Cardiac atrium fibroblast (primary cell): Measurements from ENCODE around the genes CPSF6, YEATS4, LRRC10 and GLIPR1L2.

DNA sequence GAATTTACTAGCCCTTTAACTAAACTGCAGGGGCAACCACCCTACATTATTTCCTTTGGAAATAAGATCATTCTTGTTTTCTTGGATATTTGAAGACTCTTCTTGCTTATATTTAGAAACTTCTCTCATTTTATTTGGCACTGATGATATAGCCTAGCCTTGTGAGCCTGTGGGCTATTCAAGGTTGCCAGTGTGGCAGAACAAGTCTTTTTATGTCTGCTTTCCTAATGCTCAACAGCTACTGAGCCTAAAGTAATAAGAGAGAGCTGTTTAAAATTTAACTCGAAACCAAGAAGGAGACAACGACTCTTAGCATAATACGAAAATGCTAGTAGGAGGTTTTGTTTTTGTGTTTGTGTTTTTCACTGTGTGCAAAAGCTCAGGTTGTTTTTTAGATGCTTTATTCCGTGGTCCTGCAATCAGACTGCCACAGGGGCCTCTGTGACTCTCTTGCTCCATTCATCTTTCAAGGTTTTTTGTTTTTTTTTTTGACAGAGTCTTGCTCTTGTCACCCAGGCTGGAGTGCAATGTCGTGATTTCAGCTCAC is 104.1 kb upstream of the CPM start:
- RAMPAGE, long total RNA, result no peak

DNA sequence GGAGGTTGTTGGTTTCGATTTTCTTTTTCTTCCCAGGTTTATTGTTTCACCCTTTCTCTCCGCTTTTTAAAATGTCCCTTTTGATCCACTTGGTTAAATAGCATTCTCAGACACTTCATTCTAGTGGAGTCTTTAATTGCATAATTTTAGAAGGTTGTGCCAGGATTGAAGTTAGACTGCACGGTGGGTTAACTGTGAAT is 113.8 kb upstream of the CPSF6 start:
- RAMPAGE, long total RNA, result no peak

- RAMPAGE, long total RNA, result start-site peak on the plus strand at chr12:69239600-69239633, 47 and 24 reads in 2 replicates
Measured at GRCh38 chr12:69239140-69239716, at the start of gene CPSF6. Gene CPSF6, plus strand, starts transcription at chr12:69239569.

DNA sequence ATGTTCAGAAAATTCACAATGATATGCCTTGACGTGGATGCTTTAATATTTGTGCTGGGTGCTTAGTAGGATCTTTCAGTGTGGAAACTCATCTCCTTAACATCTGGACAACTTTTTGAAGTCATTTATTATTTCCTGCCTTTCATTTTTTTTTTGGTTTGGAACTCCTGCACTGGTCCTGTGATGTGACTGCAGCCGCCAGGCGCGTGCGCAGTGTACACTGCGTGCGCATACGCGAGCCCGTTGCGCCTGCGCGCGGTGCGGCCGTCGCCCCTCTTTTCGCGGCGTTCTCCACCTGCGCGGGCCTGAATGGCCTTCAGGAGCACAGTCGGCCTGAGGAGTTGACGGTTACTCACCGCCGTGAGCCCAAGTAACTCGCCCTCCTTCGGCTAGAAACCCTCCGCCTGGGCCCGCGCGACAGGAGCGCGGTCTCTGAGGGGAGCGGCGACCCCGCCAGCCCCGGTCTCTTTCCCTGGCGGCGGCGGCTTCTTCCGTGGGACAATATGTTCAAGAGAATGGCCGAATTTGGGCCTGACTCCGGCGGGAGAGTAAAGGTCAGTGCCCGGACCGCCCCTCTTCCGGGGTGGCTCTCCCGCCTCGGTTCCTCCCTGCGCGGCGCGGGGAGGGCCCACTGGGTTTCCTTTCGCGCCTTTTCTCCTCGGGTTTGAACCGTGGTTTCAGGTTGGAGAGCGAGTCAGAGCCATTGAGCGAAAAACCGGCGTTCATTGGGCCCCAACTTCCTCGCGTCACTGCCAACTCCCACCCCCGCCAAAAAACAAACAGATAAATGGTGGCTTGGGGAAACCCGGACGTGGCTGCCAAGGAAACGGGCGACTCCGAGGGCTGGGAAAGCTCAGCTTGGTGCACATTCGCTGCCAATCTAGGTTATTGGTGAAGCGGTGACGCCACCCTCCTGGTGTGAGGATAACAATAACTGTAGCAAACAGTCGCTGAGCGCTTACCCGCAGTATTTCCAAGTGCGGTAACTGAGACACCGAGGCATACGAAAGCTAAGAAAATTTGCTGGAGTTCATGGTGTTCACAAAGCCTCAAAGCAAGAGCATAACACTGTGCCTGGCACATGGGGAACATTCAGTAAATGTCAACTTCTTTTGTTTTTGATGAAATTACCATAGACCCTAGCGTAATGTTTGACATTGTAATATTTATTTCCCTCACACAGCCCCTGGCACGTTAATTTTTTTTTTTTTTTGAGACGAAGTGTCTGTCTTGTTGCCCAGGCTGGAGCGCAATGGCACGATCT is at the start of gene YEATS4:
Gene YEATS4 (plus strand): TSS at position 274 of the 1,264 bp plus-strand sequence.
- RAMPAGE, long total RNA, result no peak

DNA sequence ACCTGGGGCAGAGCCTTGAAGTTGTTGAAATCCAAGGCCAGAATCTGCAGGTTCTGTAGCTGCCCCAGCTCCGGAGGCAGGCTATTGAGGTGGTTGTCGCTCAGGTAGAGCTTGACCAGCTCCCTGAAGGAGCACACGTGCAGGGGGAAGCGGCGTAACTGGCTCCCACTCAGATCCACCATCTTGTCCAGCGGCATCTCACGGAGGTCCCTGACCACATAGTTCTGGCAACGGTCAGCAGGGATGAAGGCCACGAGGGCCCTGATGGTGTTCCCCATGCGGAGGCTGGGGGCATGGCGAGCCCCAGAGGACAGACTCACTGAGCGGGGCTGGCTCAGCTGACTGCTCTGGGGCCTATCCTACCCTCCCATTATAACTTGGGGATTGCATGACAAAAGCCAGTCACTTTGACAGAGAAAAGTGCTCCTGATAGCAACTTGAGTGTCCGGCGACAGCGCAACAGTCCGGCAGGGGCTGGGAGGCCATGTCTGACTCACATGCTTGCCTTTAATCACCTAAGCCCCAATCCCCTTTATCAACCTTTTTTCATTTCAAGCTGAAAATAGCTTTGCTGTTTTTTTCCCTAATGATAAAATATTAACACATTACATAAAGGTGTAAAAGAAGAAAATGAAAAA is at the start of gene LRRC10:
Gene LRRC10 (minus strand): TSS at position 347 of the 638 bp plus-strand sequence.
- RAMPAGE, long total RNA, result no peak

GRCh38 chr12:69739656-69740340 is 1.1 kb downstream of the RAB3IP start:
- RAMPAGE, long total RNA, result no peak

DNA sequence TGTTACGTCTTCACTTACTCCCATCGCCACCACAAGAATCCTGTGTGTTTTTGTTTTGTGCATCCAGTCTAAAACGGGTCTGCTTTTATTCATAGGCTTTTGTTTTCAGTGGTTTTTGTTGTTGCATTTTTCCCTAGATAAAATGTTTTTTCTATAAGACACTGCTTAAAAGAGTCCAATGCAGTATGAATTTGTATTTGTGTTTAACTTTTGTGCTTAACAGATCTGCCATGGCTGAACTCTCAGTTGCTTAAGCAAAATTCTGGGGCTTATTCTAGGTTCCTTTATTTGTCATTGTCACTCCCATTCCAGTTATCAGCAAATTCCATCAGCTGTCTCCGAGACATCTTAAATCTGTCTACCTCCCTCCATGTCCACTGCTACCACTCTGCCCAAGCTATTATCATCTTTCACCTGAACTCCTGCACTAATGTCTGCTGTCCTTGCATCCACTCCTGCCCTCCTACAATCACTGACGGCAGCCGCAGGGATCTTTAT is 5.0 kb upstream of the MYRFL start:
- RAMPAGE, long total RNA, result no peak

- RAMPAGE, long total RNA, result no peak
Measured at GRCh38 chr12:70357852-70358509, 8.1 kb upstream of the KCNMB4 start.

GRCh38 chr12:70367052-70367351 is 912 bp downstream of the KCNMB4 start:
- RAMPAGE, long total RNA, result no peak

- RAMPAGE, long total RNA, result no peak
Measured at GRCh38 chr12:70635609-70636259, 1.5 kb downstream of the PTPRB start.

- RAMPAGE, long total RNA, result no peak
Measured at GRCh38 chr12:70718813-70719461, 81.7 kb upstream of the PTPRB start.

DNA sequence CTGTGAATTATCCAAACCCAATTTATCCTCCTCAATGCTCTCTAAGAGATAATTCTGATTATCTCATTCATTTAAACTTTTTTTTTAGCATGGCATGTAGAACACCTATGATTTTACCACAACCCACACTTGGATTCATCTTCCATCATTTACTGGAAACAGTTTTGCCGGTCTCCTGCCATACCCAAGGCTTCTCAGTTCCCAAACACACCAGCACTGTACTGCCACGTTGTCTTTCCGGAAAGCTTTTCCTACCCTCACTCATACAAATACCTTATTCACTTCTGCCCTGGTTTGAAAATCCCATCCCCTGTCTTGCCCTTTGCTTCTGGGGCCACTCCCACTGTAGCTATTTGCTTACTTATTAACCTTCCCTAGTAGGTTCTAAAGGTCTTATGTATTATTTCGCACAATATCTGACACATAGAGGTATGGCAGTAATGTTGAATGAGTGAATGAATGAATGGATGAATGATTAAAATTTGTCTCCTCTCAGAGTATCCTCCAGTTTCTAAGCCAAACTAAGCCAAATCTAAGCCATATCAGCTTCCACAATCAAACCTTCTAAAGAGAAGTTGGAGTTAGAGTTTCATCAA is 18.7 kb downstream of the TSPAN8 start:
- RAMPAGE, long total RNA, result no peak

GRCh38 chr12:71141265-71141603 is 16.6 kb downstream of the TSPAN8 start:
- RAMPAGE, long total RNA, result no peak

DNA sequence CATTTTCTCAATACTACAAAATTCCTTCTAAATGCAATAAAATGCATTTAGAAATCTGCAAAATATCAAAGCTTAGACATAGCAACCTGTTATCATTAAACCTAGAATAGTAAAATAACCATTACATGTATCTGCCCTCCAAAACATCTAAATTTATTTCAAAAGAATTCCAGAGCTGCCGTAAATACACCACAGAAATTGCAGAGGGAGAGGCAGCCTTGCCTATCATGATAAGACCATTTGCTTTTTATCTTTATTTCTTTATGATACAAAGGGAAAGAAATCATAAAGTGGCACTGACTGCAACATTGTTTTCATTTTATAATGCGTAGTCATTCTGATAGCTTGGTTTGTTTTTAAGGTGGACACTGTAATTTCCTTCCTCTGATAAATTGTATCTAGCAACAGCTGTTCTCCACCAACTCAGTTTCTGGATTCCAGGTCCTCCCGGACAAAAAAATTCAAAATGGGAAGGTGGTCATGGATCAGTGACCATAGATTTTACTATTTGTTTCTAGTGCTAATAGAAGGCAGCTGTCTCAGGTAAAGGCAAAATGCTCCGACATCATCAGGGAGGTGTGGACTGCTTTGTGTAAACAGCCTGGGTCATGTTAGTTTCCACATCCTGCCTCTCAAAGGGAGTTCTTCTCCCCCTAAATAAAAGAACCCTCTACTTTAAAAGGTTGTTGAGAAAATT is 578 bp upstream of the TSPAN8 start:
- RAMPAGE, long total RNA, result no peak

GRCh38 chr12:71530495-71530962 is 90.9 kb downstream of the LGR5 start:
- RAMPAGE, long total RNA, result no peak

- RAMPAGE, long total RNA, result no peak
Measured at GRCh38 chr12:71602800-71603565, 60.7 kb downstream of the ZFC3H1 start.

DNA sequence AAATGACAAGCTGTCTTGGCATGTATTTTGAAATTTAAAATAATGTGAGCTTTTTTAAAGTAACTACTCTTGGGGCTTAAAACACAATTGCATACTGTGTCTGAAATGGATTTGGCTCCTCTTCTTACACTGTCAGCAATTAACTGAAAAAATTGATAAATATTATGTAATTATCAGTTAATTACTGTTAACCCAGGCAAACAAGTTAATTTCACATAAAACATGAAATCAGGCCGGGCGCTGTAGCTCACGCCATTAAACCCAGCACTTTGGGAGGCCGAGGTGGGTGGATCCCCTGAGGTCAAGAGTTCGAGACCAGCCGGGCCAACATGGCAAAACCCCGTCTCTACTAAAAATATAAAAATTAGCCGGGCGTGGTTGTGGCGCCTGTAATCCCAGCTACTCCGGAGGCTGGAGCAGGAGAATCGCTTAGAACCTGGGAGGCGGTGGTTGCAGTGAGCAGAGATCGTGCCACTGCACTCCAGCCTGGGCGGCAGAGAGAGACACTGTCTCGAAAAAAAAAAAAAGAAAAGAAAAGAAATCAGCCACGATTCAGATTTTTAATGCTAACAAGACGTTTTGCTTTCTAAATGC is 563 bp upstream of the TMEM19 start:
- RAMPAGE, long total RNA, result no peak

DNA sequence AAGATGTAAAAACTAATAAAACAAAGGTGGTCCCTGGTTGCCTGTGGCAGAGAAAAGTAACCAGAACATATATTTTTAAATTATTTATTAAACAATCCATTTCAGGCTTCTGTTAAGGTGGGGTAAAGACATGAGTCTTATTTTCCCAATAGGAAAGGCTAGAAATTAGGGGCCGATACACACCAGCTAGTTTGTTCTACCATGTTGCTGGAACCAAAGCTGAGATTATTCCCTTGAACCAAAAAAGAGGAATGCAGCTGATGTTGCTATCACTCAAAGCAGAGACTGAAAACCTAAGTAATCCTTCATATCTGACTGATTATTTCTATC is 812.6 kb upstream of the ATXN7L3B start:
- RAMPAGE, long total RNA, result no peak

GRCh38 chr12:74983812-74984458 is 225.7 kb downstream of the KCNC2 start:
- RAMPAGE, long total RNA, result no peak

GRCh38 chr12:75390645-75391707 is at the start of gene GLIPR1L2:
Gene GLIPR1L2, plus strand, starts transcription at chr12:75391089.
- RAMPAGE, long total RNA, result no peak